ENCODE data around the gene ZNF474.

GRCh38 chr5:116571741-116572294 lies 2.8 kb downstream of the SEMA6A start:
- PRO-cap, result no peak

DNA sequence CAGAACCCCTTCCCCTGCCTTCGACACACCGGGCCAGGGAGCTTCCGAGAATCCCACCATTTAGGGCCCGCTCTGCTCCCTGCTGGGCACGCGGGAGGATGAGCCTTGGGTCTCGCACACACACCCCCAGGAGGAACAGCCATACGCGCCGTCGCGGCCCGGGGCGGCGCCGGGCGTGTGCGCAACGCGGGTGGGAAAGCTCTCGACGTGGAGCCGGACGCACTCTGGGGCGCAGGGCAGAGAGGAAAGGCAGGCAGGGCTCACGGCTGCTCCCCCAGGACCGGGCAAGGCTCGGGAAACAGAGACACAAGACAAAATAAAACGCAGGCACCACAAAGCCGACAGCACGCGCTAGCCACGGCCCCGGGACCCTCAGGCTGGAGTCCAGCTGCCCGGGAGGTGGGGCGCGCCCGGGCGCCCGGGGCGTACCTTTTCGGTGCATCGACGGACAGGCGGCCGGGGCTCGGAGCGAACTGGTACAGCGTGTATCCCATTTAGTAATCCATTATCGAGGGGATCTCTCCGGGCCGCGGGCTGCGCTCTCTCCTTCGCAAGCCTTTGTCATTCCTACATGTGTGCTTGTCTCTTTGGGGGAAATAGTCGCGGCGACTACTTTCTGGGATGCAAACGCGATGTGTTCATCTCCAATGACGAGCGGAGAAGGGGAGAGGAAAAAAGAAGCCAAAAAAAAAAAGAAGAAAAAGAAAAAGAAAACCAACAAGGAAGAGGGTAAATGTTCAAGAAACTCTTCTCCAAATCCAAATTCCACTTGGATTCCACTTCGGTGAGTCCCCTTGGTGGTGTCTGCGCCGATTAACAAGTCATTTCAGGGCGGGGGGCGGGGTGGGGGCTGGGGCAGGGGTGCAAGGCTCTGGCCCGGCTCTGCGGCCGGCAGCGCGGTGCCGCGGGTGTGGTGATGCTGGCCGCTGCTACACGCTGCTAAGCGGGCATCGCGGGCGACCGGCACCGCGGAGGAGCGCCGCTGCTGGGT lies 572 bp downstream of the SEMA6A start:
- PRO-cap, result bidirectional peak, plus-strand start at position 142 of the sequence, minus-strand start outside the sequence; bidirectional peak, plus-strand start at position 505 of the sequence, minus-strand start at position 370 of the sequence

GRCh38 chr5:116766496-116766944 lies 191.9 kb upstream of the SEMA6A start:
- PRO-cap, result no peak

DNA sequence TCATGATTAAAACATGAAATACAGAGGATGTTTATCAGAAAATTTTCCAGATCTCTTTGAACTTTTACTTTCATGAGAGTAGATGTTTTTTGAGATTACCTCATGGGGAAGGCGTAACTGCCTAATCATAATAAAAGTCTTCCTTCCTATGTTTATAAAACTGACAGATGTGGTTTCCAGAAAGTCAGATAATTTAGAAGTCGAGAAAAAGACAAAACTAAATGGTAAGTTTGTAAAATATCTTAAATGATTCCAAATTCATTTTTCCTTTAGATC lies 1185.5 kb upstream of the SEMA6A start:
- PRO-cap, result no peak

DNA sequence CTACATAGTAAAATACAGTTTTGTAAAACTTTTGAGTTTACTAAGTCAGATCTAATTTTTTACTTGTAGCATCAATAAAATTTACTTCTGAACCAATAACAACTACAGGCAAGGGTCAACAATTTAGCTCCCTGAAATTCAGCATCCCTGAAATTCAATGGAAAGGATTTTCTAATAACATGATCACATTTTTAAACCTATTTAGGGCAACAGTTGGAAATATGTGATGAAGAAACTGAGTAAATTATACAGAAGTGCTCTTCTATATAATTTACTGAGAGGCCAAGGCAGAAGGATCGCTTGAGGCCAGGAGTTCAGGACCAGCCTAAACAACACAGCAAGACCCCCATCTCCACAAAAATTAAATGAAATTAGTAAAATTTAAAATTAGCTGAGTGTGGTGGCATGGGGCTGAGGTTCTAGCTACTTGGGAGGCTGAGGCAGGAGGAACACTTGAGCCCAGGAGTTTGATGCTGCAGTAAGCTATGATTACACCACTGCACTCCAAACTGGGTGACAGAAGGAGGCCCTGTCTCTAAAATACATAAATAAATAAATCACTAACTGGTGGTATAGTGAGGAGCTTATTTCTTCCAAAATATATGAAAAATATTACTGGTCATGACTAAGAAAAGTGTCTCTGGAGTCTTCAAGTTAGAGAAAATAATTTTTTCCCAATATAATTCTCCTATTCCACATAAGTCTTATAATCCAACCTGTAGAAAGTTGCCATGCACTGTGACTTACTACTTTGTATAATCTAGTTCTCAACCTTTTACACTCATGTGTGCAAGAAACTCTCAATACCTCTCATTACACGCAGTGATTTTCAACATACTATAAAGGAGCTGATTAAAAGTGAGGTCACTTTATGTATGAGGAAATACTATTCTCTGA lies 150.7 kb downstream of the DTWD2 start:
- PRO-cap, result no peak

DNA sequence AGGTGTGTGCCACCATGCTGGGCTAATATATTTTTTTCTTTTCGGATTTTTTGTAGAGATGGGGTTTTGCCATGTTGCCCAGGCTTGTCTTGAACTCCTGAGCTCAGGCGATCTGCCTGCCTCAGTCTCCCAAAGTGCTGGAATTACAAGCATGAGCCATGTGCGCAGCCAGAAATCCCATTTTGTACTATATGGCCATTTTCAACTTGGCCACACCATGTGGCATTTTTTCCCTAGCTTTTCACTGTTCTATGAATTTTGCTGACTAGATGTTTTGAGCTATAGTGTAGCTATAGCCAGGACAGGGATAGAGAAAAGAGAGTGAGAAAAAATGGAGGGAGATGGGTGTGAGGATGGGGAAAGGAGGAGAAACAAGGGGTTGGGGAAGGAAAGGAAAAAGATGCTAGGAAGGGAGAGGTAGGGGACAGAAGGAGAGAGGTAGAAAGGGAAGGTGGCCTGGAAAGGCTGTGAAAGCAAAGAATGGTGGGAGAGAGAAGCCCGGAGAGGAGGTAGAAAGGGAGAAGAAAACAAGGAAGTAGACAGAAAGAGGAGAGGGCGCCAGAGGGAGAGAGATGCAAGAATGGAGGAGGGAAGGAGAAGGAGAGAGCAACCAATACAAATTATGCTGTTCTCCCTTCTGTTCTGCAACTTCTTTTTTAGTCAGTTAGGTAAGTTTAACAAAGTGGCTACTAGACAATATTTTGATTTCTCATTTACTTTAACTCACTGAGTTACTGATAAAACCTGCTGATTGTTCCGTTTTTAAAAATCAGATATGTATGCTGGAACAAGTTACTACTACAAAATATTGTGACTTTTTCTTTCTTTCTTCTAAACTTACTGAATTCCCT lies 46.5 kb downstream of the DMXL1 start:
- PRO-cap, result no peak

DNA sequence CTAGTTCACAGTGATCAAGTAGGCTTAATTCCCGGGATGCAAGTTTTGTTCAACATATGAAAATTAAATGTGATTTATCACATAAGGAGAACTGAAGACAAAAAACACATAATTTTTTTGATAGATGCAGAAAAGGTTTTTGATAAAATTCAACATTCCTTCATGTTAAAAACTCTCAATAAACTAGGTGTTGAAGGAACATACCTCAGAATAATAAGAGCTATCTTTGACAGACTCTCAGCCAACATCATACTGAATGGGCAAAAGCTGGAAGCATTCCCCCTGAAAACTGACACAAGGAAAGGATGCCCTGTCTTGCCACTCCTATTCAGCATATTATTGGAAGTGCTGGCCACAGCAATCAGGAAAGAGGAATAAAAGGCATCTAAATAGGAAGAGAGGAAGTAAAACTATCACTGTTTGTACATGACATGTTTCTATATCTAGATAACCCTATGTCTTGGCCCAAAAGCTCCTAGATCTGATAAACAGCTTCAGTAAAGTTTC lies 70.1 kb downstream of the DMXL1 start:
- PRO-cap, result no peak

DNA sequence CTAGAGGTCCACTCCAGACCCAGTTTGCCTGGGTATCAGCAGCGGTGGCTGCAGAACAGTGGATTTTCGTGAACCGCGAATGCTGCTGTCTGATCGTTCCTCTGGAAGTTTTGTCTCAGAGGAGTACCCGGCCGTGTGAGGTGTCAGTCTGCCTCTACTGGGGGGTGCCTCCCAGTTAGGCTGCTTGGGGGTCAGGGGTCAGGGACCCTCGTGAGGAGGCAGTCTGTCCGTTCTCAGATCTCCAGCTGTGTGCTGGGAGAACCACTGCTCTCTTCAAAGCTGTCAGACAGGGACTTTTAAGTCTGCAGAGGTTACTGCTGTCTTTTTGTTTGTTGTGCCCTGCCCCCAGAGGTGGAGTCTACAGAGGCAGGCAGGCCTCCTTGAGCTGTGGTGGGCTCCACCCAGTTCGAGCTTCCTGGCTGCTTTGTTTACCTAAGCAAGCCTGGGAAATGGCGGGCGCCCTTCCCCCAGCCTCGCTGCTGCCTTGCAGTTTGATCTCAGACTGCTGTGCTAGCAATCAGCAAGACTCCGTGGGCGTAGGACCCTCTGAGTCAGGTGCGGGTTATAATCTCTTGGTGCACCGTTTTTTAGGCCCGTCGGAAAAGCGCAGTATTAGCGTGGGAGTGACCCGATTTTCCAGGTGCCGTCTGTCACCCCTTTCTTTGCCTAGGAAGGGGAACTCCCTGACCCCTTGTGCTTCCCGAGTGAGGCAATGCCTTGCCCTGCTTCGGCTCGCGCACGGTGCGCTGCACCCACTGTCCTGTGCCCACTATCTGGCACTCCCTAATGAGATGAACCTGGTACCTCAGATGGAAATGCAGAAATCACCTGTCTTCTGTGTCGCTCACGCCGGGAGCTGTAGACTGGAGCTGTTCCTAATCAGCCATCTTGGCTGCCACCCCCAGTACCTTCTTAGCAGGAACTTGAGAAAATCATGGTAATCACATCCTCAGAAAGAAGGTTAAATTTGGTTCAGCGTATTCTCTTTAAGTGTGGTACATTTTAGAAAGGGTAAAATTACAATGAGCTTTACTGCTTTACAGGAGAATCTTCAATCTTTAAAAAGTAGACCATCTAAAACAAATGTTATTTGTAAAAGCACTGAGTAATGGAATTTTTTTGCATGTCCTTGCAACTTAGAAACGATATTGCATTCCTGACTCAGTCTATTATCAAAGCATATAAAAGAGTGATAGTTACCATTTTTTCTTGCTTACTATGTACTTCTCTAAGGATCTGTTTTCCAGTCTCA lies 56.0 kb upstream of the TNFAIP8 start:
- PRO-cap, result no peak

DNA sequence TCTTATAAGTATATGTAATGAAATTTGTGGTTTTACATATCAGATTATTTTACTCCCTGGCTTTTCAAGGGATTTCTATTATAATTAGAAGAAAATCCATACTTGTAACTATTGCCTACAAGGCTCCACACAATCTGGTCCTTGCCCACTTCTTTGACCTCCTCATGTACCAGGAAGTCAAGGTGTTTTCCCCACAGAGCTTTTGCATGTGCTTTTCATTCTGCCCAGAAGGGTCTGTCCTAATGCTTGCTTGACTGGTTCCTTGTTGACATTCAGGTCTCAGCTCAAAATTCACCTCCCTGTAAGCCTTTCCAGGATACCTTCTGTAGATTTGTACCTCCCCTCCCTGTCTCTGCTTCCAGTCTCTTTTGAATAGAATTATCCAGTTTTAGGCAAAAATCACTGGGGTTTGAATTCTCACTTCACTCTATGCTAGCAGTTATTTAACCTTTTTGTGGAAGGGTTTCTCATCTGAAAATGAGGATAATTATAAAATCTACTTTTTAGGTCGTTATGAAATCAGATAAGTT lies 33.5 kb upstream of the HSD17B4 start:
- PRO-cap, result no peak

GRCh38 chr5:119422572-119423061 lies 29.7 kb upstream of the HSD17B4 start:
- PRO-cap, result no peak

DNA sequence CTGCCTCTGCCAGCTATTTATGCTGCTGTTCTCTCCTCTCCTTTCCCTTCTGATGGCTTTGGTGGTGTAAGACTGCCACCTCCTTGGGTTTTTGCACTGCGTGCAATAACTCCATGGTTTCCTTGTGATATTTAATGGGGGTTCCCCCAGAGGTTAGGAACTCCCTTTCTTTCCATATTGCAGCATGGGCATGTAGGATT lies 24.0 kb upstream of the HSD17B4 start:
- PRO-cap, result no peak

DNA sequence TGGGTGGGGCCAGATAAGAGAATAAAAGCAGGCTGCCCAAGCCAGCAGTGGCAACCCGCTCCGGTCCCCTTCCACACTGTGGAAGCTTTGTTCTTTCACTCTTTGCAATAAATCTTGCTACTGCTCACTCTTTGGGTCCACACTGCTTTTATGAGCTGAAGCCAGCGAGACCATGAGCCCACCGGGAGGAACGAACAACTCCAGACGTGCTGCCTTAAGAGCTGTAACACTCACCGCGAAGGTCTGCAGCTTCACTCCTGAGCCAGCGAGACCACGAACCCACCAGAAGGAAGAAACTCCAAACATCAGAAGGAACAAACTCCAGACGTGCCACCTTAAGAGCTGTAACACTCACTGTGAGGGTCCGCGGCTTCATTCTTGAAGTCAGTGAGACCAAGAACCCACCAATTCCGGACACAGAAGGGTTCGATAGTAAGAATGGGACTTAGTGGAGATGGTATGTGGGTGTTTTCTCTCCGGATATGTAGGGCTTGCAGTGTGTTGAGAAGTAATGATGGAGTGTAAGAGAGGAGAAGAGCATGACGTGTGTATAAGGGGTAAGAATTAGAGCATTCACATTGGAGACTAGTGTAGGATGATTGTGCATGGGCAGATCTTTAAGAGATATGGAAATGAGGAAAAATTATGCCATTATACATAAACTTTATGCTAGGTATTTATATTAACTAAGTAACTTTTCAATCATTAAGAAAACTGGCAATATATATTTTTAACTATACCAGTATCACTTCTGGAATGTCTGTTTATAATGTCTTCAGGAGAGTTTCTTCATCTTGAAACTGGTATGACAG lies 66.0 kb downstream of the HSD17B4 start:
- PRO-cap, result no peak

- PRO-cap, result no peak
These were observed 206.1 kb upstream of the PRR16 start for GRCh38 chr5:120257963-120258526.

- PRO-cap, result no peak
These were observed at the start of gene ZNF474 for GRCh38 chr5:122129255-122129889. ZNF474 (plus strand) TSS chr5:122129546.

DNA sequence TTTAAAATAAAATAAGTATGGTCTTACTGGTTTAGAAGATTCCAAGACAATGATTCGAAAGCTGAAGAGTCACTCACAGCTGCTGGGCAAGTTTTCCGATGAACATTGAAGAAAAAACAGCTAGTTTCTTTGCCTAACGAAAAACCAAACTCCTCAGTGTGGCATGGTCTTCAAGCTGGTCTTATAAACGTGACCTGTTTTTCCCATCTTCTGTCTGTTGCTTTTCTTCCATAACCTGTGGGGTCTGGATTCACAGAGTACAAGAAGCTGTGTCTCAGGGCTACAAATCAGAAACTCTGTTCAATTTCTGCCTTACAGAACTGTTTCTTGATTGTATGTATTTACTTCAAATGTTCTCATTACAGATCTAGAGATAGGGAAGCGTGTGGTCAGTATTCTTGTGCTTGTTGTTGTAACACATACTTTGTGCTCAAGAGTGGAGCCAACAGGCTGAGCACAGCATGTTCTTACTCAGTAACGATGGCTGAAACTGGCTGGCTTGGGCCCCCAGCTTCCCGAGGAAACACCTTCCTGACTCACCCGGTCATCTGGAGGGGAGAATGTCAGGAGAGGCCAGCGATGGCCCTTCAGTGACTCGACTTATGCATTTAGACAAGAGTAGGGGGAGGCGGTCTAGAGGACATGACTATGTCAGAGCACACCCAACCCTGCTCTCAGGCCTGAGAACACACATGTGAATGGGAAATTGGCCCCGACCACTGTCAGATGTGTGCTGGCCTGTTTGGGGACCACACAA lies 5.2 kb upstream of the ENSG00000250803 start:
- PRO-cap, result no peak

DNA sequence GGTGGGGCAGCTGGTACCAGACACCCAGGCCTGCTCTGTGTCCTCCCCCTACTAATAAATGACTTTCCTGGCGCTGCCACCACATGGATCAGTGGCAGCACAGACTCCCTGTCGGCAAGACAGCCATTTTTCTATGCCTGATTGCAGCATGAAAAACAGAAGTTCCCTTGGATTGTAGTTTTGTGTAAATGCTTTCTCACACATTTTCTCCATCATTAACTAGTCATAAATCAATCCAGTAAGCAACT lies 181.5 kb downstream of the SNCAIP start:
- PRO-cap, result no peak

DNA sequence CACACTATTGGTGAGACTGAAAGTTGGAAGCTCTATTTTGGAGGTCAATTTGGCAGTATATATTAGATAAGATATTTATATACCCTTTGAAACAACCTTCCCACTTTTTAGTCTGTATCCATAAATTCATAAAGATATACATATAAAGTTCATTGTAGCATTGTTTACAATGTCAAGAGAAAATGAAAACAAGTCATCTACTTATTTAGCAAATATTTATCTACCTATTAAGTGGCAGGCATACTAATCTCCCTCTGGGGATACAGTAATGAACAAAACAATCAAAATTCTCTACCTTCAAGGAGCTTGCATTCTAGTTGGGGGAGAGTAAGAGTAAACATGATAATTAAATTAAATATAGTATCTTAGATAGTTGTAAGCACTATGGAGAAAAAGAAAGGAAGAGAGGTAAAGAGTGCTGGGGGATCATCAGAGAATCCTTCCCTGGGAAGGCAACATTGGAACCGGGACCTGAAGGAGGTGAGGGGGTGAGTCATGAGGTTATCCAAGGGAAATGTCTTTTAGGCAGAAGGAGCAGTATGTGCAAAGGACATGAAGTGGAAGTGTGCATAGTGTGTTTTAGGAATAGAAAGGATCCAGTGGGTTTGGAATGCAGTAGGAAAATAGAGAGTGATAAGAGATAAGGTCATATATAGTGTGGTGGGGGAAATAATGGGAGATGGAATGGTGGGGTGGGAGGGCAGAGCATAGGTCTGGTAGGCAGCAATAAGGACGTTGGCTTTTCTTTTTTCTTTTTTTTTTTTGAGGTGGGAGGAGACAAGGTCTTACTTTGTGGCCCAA lies 17.6 kb downstream of the SNX24 start:
- PRO-cap, result no peak

- PRO-cap, result no peak
These were observed 58.4 kb downstream of the PPIC start for GRCh38 chr5:122978131-122978583.

DNA sequence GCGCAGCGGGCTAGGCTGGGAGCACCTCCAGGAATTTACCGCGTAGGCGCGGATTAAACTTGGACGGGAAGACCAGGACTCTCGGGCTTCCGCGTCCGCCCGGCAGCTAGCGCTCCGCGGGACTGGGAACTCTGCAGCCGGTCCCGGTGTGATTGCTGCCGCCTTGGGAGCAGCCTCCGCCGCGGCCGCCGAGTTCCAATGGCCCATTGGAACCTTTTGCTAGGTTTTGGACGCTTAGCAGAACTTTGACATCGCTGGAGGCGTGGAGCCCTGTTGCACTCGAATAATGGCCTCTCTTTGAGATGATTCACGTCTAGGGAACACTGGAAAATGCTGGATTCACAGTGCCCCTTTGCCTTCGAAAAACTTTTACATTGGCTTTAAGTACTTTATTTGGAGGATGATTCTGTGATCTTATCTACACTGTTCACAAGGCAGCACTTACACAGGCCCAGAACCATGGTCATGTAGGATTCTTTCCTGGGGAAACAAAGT lies 459 bp upstream of the PPIC start:
- PRO-cap, result bidirectional peak, plus-strand start at position 70 of the sequence, minus-strand start at position 46 of the sequence; bidirectional peak, plus-strand start at position 139 of the sequence, minus-strand start at position 124 of the sequence

- PRO-cap, result bidirectional peak, plus-strand start at chr5:123285787, minus-strand start at chr5:123285665
These were observed 137.9 kb downstream of the CEP120 start for GRCh38 chr5:123284990-123286093.